Left ventricle myocardium (tissue), 1 donor: Measurements from ENCODE around the genes YWHAB, WFDC2 and ZSWIM1.

DNA sequence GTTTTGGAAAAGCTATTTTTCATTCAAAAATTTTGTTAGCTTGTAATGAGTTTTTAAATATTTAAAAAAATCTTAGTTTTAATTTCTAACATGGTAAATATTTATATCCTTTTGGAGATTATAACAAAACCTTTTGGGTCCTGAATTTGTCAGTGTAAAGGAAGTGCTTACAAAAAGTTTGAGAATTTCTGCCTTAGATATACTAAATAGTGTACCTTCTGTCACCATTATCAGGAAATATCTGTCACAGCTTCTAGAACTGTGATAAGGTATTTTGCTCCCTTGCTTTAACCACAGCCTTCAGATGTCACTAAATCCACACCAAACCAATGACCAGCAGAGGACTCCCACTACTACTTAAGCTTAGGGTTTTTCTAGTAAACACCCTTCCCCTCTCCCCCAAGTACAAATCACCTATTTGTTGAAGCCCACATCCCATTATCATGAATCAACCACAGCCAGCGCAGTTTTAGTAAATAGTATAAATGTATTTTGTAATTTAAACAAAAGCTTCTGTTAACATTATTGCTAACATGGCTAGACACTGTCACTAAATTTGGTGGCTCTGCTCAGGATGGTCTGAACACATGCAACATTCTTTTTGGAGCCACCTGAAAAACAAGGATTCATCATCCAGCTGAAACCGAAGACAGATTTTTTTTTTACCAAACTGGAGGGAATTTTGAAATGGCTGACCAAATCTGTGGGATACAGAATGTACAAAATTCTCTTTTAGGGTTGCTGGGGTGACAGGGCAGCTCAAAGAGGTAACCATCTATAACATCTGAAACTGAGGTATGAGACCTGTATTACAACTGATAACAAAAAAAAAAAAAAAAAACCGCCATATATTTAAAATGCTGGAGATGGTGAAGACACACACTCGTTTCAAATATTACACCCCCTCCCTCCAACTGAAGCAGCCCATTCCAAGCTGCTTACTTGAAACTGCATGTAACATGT lies 8.8 kb upstream of the JPH2 start:
- PRO-cap: no peak

- PRO-cap: unidirectional peak, minus-strand start at chr20:44219377
These were observed 8.7 kb upstream of the OSER1 start for GRCh38 chr20:44219165-44219748.

GRCh38 chr20:44393572-44393755 lies 38.0 kb downstream of the HNF4A start:
- PRO-cap: no peak

GRCh38 chr20:44394333-44395123 lies 39.0 kb downstream of the HNF4A start:
- PRO-cap: no peak

DNA sequence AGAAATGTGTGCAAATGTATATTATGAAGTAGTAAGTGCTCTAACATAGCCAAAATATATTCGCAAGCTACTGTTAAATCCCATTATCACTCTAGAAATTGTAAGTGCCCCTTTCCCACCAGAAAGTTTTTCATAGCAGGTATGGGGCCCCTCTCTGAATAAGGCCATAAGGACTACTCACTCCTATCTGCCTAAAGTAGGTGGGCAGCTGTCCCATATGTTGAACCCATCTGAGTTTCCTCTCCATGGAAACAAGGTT lies 12.9 kb downstream of the SERINC3 start:
- PRO-cap: no peak

DNA sequence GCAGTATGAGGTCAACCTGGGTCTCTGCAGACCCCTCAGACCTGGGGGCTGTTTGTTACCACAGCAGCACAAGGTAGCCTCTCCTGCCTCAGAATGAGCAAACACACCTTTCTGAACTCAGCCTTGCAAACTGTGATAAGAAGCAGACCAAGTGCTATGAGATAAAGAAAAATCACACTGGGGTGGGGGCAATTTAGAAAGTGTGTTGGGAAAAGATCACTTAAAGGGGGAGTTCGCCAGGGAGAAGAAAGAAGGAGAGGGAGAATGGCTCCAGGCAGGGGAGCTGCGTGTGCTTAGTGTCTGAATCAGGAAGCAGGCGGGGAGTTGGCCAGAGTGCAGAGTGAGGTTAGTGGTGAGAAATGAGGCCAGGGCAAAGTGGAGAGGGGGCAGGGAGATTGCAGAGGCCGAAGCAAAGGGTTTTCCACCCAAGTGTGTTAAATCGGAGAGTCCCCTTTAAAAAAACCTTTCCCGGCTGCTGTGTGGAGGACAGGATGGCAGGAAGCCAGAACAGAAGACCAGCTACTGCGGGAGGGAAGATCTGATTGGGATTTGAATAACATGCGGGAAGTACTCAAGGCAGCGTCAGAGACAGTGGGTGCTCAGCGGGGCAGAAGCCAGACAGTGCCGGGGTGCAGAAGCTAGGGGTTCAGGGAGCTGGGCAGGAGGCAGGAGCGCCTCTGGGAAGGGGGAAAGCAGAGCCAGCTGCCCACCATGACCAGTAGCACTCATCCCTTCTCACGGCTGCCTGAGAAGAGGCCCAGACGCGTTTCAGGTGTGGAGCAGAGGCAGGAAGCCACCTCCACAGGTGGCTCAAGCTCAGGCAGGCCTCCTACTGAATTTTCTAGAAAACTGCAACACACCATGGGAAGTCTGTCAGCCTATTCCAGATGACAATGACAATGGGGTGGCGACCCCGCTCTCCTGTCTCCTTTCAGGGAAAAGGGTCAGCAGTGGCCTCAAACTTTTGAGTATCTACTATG lies 9.0 kb downstream of the ADA start:
- PRO-cap: bidirectional peak, plus-strand start at position 582 of the sequence, minus-strand start at position 298 of the sequence

- PRO-cap: no peak
These were observed 5.3 kb downstream of the ADA start for GRCh38 chr20:44646149-44646694.

DNA sequence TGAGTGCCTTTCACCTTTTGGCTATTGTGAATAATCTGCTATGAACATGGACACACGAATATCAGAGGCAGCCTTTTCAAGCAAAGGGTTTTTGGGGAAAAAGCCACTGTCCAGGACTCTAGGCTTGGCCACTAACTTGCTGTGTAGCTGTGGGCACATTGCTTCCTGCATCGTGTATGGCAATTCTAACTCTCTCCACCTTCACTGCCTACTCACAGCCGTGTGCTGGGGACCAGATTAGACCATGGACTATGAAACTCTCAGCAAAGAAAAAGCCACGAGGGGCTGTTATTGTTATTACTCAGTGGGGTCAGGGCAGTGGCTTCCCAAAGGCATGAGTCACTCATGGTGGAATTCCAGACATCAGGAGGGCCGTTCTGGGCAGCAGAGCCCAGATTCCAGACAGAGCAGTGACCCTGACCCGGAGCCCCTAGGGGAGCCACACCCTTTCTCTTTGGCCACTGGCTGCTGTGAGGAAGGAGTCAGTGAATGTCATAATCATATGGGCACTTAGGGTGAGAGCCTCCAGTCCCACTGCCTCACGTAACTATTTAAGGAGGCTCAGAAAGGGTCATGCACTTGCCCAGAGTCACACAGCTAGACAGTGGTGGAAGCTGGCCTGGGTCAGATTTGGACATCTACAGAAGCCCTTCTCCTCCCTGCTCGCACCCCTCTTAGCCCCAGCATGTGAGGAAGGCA lies 22.2 kb upstream of the CCN5 start:
- PRO-cap: no peak

- PRO-cap: no peak
These were observed 1.1 kb upstream of the CCN5 start for GRCh38 chr20:44714048-44714402.

DNA sequence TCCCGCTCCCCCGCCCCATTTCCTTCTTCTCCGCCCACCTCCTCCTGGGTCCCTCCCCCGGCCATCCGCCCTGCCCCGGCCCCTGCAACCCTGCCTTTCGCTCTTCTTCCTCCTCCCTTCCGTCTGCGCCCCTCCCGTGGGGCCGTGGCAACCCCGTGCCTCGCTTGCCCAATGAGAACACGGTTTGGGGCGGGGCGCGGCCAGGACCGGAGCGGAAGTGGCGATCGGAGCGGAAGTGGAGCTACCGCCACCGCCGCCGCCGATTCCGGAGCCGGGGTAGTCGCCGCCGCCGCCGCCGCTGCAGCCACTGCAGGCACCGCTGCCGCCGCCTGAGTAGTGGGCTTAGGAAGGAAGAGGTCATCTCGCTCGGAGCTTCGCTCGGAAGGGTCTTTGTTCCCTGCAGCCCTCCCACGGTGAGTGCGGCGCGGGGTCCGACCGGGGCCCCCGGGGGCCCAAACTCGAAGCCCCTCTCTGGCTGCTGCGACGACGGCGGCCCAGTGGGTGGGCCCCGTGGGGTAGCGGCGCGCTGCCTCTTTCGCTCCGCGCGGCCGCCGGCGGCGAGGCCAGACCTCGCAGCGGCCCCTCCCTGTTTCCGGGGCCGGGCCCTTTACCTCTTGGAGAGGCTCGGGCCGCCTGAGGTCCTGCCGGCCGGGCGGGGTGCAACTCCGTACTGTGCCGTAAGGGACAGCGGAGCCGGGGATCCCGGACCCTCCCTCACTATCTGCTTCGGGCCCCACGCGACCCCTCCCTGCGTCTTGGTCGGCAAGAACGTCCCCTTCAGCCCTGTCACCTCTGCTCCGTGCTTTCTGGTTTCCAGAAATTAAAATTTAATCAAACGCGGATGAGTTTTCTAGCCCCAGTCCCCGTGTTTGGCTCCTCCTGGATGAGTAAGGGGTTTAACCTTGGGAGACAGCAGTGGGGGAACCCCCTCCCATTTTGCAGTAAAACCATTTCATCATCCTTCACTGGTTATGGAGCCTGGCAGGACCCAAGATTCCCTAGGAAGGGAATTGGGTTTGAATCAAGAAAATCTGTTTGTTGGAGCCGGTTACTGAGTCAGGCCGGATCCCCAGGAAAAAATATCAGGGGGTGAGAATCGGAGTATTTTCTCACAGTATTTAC lies at the start of gene YWHAB:
Gene YWHAB, plus strand, starts transcription at position 232 of the 1,122 bp plus-strand sequence.
- PRO-cap: bidirectional peak, plus-strand start at position 279 of the sequence, minus-strand start at position 127 of the sequence; bidirectional peak, plus-strand start at position 639 of the sequence, minus-strand start at position 577 of the sequence

GRCh38 chr20:45053086-45053448 lies 47.9 kb downstream of the KCNS1 start:
- PRO-cap: no peak

GRCh38 chr20:45330076-45330744 lies 18.0 kb downstream of the SDC4 start:
- PRO-cap: no peak

GRCh38 chr20:45341326-45341928 lies 6.8 kb downstream of the SDC4 start:
- PRO-cap: unidirectional peak, plus-strand start at chr20:45341707

- PRO-cap: bidirectional peak, plus-strand start at chr20:45344511, minus-strand start at chr20:45344310
These were observed 4.1 kb downstream of the SDC4 start for GRCh38 chr20:45344127-45344614.

DNA sequence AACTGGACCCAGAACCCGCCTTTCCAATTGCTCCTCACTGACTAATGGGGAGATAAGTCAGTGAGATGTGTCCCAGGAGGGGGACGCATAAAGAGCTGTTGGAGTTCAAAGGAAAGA lies 622 bp upstream of the DBNDD2 start:
- PRO-cap: no peak

DNA sequence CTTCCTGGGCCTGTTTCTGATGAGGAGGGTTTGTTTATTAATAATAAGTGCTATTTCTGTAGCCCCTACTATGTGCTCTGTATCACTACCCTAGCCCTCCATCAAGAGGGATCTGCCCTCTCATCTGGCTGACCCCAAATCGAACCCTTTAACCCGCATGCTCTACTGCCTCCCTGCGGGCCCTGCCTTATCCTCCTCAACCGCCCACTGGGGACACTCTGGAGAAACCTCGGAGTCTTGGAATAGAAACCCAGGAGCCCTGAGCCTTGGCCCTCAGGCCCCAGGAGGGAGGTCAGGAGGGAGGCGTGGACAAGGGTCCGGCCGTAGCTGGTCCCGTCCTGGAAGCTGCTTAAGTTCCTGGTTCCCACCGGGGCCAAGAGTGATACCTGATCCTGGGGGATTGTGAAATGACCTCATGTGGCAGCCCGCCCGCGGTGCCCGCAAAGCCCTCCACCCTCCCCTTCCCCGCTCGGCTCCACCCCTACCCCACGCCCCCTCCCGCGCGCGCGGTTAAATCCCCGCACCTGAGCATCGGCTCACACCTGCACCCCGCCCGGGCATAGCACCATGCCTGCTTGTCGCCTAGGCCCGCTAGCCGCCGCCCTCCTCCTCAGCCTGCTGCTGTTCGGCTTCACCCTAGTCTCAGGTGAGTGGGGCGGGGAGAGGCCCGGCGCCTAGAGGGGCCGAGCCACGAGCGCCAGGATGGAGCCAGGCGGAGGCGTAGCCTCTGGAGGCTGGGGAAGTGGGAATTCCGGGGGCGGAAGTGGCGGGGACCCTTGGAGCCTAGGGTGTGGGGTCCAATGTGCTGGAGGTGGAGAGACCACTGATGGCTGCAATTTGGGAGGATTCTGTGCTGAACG lies at the start of gene WFDC2:
Gene WFDC2, plus strand, starts transcription at position 539 of the 860 bp plus-strand sequence.
- PRO-cap: no peak

DNA sequence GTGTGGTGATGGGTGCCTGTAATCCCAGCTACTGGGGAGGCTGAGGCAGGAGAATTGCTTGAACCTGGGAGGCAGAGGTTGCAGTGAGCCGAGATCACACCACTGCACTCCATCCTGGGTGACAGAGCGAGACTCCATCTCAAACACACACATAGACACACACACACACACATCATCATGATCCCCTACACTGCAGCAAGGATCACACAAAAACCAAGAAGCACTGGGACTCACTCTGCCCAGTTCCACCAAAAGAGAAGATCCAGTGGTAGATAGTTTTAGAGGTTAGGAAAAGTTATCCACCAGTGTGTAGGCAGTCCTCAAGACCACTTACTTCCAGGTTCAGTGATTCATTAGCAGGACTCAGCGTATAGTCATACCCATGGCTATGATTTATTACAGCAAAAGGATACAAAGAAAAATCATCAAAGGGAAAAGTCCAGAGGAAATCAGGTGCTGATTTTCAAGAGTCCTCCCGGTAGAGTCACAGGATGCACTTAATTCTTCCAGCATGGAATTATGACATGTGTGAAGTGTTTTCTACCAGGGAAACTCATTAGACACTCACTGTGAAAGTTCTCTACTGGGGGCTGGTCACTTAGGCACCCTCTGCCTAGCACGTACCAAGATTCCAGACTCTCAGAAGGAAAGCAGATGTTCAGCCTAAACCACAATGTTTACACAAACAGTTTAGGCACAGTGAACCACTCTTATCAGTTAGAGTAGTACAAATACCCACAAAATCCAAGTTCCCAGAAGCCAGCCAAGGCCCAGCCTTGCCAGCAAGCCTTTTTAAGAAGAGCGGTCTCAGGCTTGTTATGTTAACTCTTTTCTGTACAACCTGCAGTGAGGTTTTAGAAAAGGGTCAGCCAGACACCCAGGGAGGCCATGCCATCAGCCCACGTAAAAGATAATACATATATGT lies 10.3 kb downstream of the WFDC3 start:
- PRO-cap: no peak

- PRO-cap: bidirectional peak, plus-strand start at chr20:45881235, minus-strand start at chr20:45881043
These were observed at the start of gene ZSWIM1 for GRCh38 chr20:45880916-45881886. Gene ZSWIM1, plus strand, starts transcription at chr20:45881227.

GRCh38 chr20:45924355-45924977 lies 10.0 kb upstream of the PCIF1 start:
- PRO-cap: no peak

DNA sequence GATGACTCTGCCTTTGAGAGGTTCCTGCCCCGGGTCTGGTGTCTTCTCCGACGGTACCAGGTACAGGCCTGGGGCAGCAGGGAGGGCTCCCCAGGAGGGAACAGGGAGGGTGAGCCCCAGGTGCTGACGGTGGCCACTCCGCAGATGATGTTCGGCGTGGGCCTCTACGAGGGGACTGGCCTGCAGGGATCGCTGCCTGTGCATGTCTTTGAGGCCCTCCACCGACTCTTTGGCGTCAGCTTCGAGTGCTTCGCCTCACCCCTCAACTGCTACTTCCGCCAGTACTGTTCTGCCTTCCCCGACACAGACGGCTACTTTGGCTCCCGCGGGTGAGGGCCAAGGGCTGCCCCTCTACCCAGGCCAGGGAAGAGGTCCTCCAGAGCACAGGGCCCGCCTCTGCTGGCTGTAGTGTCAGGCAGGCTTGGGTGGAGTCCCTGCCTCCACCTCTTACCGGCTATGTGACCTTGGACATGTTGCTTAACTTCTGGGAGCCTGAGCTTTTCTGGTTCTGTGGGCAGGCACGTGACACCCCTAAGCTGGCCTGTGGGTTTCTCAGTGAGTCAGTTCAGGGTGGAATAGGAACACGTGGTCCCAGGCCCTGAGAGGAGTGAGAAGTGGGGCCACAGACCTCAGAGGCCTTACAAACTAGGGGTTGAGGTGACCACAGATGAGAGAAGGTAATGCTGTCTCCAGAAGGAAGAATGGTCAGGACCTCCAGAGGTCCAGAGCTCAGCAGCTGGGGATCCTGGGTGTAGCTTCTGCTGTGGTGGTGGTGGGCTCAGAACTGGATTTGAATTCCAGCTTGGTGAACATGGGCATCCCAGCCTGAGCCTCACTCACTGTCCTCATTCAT lies 11.8 kb downstream of the PCIF1 start:
- PRO-cap: no peak